Camera-type eye (tissue), 1 donor: ENCODE measurements around the genes CERT1 and CRHBP.

GRCh38 chr5:75511532-75512461 lies at the start of gene CERT1:
CERT1 (minus strand) TSS chr5:75511629.
- RAMPAGE, long total RNA: no peak

DNA sequence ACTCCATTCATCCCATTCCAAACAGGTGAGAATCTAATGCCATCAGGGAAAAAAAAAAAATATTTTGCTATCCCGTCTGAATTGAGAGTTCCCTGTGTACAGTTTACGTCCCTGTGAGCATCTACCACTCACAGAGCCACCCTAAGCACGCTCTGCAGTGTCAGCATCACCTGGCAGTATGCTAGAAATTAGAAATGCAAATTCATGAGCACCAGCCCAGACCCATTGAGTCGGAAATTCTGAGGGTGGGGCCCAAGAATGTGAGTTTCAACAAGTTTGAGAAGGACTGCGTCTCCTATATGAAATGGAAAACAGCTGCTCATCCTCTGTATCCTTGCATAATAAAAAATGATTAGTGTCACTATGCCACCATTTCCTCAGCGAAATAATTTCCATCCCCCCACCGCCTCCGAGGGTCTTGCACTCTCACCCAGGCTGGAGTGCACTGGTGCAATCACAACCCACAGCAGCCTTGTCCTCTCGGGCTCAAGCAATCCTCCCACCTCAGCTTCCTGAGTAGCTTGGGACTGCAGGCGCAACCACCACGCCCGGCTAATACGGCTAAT lies 1.3 kb upstream of the IQGAP2 start:
- RAMPAGE, long total RNA: no peak

- RAMPAGE, long total RNA: no peak
Measured at GRCh38 chr5:76406106-76406359, 2.9 kb downstream of the IQGAP2 start.

GRCh38 chr5:76422170-76422723 lies 19.2 kb downstream of the IQGAP2 start:
- RAMPAGE, long total RNA: no peak

DNA sequence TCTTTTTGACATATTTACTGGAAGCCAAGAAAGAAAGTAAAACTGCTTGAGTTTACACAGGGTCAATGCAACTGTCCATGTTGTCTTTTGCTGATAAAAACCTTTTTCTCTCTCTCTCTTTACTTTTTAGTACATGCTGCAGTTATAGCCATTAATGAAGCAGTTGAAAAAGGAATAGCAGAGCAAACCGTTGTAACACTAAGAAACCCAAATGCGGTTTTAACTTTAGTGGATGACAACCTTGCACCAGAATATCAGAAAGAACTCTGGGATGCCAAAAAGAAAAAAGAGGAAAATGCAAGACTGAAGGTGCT lies 33.0 kb downstream of the F2RL2 start:
- RAMPAGE, long total RNA: no peak

GRCh38 chr5:76608886-76609272 lies 14.3 kb downstream of the F2RL2 start:
- RAMPAGE, long total RNA: no peak

- RAMPAGE, long total RNA: no peak
Measured at GRCh38 chr5:76642398-76643112, 19.4 kb upstream of the F2RL2 start.

DNA sequence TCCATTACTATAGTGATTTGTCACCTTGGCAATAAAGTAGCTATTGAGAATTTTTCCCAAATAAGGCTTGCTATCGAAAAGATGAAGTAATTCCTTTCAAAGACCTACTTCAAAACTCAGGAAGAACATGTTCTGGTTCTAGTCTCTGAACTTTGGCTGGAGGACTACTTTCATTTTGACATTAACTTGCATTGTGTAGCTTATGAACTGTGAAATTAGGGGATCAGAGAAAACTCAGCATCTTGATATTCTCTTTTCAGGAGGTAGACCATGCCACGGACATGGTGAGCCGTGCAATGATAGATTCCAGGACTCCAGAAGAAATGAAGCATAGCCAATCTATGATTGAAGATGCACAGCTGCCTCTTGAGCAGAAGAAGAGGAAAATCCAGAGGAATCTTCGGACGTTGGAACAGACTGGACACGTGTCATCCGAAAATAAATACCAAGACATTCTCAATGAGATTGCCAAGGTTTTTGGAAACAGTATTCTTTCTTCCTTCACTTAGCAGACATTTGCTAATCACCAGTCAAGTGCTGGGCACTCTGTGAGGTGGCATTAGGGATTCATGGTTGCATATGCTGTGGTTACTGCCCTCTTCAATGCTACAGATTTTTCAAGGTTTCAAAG lies 20.6 kb upstream of the F2R start:
- RAMPAGE, long total RNA: no peak

- RAMPAGE, long total RNA: no peak
Measured at GRCh38 chr5:76756350-76756850, 40.5 kb downstream of the F2R start.

GRCh38 chr5:76952533-76953192 lies at the start of gene CRHBP:
CRHBP (plus strand) TSS chr5:76953045.
- RAMPAGE, long total RNA: no peak

DNA sequence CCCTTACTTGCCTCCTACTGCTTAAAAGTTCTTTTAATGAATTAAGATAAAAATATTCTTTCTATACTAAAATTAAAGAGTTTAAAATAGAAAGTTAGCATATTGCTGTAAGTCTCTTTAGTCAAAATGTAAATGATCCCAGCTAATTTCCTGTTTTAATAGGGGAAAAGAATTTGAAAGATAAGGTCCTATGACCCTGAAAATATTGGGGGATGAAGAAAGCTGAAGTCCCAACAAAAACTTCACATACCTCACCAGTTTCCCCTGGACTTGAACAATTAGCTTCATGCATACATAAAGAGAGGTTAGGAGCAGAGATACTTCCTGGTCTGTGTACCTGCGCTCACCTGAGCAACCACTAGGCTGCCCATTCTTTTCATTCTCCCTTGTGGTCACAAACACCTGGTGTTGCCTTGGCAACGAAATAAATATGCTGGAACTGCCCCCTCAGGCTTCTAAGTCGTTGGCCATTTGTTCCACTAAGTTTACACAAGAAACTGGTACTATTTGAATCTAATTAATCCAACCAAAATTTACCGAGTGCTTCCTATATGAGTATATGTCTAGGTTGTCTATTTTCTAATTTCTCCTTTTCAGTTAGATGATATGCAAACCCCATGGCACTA lies 18.2 kb downstream of the OTP start:
- RAMPAGE, long total RNA: no peak

- RAMPAGE, long total RNA: no peak
Measured at GRCh38 chr5:77630483-77631375, 7.8 kb downstream of the OTP start.

GRCh38 chr5:77844060-77844380 lies 67.9 kb upstream of the TBCA start:
- RAMPAGE, long total RNA: no peak

- RAMPAGE, long total RNA: no peak
Measured at GRCh38 chr5:78173741-78174059, 120.8 kb downstream of the AP3B1 start.

DNA sequence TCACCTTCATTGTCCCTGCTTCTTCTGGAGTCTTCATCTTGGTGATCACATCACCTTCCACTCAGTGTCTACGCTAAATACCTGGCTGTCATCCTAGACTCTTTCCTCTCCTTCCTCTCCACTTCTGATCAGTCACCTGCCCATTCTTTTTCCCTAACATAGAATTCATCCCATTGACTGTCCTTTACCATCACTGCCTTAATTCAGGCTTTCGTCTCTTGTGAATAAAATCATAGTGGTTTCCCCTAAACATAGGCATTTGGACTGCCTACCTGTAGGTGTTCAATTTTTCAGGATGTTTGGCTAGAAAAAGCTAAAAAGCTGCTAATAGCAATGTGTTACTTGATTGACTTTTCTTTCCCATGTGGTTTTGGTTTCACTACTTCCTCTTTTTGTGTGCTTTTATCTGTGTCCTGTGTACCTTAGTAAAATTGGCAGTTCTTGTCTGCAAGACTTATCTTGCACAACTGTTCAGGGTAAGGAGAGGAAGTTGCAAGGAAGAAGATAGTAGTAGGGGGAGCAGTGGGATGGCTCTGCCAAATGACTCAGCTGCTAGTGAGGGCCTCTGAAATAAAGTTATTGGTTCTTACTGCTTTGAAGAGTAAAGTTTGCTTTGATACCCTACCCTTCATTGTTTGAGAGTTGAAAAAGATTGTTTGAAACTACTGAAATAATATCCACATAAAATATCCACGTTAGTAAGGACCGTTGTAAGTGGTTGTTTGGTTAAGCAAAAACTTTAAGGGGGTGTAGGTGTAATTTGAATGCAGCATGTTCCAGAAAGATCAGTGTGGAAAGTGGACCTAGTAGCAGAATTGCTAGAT lies 123.3 kb downstream of the SCAMP1 start:
- RAMPAGE, long total RNA: no peak

DNA sequence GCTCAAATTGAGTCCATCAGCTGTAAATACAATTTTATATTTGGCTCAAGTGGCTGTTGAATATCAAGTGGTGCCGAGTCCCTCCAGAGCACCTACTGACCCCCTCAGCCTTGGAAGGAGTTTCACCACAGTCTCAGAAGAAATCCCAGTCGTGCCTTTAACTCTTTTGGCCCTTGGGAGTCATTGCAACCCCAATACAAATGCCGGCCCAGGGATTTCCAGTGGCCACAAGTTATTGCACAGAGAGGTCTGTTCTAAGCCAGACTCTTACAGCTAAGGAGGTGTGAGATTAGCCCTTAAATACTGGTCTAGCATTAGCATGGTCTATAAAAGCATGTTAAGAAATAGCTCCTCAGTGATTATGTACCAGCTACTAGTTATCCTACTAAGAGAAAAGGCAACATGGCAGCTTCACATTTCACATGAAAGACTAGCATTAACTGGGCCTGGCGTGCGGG lies 125.0 kb downstream of the SCAMP1 start:
- RAMPAGE, long total RNA: no peak

GRCh38 chr5:78627529-78628015 lies 21.0 kb downstream of the LHFPL2 start:
- RAMPAGE, long total RNA: no peak

GRCh38 chr5:78638316-78638990 lies 10.1 kb downstream of the LHFPL2 start:
- RAMPAGE, long total RNA: no peak

DNA sequence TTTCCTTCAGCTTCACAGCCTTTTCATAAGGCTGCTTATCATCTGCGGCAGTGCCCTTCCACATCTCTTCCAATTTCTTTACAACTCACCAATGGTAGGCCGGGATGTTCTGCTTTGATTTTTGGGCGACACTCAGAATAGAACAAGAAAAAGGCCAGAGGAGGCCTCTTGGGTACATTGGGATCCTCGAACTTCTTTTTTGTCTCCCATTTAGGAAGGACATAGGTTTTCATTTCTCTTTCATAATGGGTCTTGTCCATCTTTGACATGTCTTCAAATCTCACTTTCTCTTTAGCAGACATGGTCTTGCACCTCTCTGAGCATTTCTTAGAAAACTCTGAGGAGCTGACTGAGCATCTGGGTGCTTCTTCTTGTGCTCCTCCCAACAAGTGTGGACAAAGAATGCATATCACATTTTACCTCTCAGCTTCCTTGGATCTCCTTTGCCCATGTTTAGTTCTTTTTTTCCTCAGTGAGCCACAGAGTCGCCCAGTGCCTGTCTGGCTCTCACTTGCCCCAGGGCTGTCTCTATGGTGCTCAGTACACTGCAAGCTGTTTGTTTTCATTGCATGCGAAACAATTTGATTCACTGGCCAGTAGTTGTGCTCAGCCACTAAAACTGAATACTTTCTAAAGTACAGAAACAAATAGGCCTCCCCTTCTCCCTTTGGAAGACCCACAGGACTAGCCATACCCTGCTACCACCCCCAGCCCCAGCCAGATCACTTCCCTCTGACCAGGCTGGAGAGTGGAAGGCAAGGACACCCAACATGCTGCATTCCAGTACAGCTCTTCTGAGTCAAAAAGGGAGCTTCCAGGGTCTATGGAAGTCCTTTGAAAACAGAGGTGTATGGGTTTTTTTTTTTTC lies 3.9 kb downstream of the LHFPL2 start:
- RAMPAGE, long total RNA: no peak

- RAMPAGE, long total RNA: no peak
Measured at GRCh38 chr5:78650329-78651000, 1.9 kb upstream of the LHFPL2 start.